Tongue (tissue), 2 donors: ENCODE measurements around a stretch of chr9.

DNA sequence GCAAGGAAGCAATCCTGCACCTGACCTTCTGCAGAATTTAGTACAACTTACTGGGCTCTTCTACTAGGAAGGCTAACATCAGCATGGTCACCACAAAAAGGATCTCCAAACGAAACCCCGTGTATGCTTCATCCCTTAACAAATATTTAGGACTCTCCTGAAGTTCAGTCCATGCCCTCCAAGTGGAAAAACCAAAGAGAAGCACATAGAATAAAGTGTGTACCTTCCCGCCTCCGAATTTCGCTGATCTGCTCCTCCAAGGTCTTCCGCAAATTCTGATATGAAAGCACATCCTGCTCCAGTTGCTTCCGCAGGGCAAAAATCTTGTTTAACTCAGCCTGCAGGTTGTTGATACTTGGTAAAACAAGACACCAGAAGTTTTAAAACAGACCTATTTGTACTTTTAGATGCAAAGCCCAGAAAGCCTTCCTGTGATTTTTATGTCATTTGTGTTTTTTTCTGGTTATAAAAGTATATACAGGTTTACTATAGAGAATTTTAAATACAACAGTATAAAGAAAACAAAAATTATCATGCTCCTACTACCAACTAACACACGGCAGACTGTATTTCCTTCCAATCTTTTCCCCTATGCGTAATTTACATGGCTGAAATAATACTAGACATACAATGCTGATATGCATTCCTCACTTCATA is 108.3 kb downstream of the CDK5RAP2 start:
- RAMPAGE, long total RNA: no peak

- RAMPAGE, long total RNA: no peak
Measured at GRCh38 chr9:120477249-120477541, 102.8 kb downstream of the CDK5RAP2 start.

DNA sequence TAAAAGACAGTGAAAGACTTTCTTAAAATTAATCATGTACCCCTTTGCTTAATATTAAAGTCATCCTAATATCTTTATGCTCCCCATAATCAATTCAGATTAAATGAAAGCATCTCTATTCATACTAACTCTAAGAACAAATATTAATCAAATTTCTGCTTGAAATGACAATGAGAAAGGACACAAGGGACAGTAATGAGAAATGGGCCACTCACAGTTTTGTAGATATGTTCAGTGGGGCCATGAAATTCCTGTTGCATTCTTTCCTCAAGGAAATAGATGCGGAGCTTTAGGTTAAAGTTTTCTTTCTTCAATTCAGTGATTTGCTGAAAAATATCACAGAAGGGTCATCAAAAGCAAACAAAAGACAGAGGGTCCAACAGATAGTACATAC is 29.4 kb downstream of the CDK5RAP2 start:
- RAMPAGE, long total RNA: no peak

DNA sequence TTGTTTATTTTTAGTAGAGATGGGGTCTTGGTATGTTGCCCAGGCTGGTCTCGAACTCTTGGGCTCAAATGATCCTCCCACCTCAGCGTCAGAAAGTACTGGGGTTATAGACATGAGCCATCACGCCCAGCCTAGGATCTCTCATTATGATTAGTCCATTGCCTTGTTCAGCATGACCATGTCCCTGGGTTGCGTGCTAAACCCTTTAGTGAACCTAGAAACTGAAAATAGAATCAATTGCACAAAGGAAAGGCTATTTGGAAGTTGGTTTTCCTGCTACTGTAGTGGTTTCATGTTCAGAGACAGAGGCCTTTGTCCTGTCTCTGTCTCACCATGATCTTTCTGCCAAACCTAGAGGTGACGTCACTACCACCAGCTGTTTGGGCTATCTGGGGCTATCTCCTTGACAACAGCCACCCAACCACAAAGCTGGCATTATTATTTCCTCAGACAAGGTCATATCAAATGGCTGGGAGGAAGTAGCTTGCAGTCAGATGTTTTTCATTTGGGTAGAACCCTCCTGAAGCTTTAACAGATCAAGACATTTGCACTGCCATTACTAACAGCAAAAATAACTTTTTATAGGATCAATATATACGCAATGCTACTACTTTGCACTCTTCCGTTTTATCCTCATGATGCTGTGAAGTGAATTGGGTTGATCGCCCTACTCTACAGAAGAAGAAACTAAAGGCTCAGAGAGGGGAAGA is 4.0 kb upstream of the CDK5RAP2 start:
- RAMPAGE, long total RNA: no peak

- RAMPAGE, long total RNA: no peak
Measured at GRCh38 chr9:120646238-120647551, 66.7 kb upstream of the CDK5RAP2 start.

- RAMPAGE, long total RNA: no peak
Measured at GRCh38 chr9:120653029-120653482, 61.2 kb downstream of the MEGF9 start.

GRCh38 chr9:120715306-120715947 is 1.2 kb upstream of the MEGF9 start:
- RAMPAGE, long total RNA: no peak

DNA sequence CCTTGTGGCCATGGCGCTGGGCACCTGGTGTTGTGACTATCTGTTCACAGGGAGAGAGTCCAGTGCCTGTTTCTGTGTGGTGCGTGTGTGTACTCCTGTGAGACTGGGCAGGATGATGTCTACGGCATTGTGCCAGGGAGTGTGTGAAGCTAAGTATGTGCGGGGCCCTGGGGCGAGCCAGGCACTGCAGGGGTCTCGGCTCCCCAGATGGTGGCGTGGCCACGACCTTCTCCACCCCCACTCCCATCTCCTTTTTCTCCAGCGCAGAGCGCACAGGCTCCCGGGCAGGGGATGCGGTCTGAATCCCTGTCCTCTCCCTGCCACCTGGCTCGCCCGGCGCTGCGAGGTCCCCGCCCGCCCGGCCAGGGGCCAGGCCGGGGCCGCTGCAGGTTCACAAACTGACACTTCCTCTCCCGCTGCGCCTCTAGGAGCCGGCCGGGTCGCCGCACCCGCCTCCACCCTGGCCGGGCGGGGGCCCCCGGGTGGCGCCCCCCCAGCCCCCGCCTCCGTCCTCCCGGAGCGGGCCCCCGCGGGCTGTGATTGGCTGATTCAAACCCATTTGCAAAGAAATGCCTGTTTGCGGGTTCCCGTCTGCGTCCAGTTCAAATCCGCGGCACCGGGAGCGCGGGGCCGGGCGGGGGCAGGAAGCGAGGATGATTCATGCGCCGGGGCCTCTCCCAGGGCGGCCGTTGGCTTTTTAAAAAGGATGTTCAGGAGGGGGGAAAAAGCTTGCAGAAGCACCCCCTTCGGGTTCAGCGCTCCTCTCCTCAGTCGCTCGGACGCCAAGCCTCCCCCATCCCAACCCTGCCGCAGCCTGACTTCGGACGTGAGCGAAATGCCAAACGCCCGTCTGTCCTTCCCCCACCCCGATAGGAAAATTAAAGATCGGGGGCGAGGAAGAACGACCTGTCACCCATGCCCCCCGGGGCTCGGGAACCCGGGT is 754 bp downstream of the PHF19 start:
- RAMPAGE, long total RNA: no peak

DNA sequence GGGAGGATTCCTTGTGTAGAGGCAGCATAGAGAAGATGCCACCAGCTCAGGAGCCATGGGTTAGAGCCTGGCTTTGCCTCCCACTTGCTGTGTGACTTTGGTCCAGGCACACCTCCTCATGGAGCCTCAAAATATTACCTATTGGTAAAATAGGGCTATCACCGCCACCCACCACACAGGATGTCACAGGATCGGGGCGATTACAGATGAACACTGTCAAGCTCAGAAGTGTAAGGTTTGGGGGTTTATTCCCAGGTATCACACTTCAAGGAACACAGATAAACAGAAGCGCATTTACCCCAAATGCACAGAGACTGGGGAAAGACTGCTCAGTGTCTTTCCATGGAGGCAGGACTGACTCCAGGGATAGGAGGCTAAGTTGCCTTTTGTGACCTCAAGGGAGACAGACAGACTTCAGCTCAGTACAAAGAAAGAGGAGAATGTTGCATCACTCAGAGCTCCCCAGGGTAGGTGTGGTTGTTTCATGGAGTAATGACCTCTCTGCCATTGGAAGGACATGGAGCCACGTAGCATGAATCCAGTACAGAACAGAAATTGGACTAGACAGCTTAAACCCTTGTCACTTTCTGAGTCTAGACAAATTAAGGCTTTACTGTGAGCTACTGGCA is 6.6 kb downstream of the TRAF1 start:
- RAMPAGE, long total RNA: no peak

- RAMPAGE, long total RNA: no peak
Measured at GRCh38 chr9:120925554-120925759, 1.1 kb downstream of the TRAF1 start.

DNA sequence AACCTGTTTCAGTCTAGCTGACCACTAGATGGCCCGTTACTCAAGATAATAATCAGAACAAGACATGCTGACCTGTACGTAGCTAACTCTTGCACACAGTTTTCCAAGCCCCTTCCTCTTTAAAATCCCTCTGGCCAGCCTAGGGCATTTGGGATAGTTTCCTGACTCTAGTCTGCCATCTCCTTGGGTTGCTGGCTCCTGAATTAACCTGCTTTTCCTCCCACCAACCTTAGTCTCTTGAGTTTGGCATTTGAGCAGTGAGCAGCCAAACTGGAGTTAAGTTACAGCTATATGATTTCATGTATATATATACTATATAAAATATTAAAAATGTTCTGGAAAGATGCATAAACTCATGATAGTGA is 59.3 kb upstream of the TRAF1 start:
- RAMPAGE, long total RNA: no peak

- RAMPAGE, long total RNA: no peak
Measured at GRCh38 chr9:121015771-121016510, 34.1 kb downstream of the C5 start.

GRCh38 chr9:121260934-121261577 is 6.9 kb upstream of the GSN start:
- RAMPAGE, long total RNA: no peak

- RAMPAGE, long total RNA: no peak
Measured at GRCh38 chr9:121268462-121269370, 754 bp downstream of the GSN start.

DNA sequence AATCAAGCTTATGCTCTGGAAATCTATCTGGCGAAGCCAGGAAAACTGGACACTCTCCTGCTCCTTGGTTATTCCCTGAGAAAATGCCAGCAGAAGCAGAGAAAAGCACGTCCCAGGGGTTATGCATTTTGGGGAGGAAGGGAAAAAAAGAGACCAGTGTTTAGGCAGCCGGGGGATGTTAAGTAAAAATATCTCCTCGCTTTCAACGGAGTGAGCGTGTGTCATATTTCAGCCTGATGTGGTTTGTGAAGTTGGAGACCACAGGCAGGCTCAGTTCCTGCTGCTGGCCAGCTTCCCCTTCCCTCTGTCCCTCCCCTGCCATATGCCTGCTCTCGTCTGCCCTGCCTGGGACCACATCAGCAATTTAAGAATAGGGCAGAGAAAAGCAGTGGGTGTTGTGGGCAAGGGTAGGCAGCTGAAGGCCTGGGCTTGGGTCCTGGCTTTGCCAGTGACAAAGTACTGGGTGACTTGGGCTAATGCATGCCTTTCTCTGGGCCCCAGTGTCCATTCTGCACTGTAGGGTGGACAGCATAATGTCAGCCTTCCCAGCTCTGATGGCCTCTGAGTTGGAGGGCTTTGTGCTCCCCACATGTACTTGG is 4.0 kb downstream of the GSN start:
- RAMPAGE, long total RNA: no peak

DNA sequence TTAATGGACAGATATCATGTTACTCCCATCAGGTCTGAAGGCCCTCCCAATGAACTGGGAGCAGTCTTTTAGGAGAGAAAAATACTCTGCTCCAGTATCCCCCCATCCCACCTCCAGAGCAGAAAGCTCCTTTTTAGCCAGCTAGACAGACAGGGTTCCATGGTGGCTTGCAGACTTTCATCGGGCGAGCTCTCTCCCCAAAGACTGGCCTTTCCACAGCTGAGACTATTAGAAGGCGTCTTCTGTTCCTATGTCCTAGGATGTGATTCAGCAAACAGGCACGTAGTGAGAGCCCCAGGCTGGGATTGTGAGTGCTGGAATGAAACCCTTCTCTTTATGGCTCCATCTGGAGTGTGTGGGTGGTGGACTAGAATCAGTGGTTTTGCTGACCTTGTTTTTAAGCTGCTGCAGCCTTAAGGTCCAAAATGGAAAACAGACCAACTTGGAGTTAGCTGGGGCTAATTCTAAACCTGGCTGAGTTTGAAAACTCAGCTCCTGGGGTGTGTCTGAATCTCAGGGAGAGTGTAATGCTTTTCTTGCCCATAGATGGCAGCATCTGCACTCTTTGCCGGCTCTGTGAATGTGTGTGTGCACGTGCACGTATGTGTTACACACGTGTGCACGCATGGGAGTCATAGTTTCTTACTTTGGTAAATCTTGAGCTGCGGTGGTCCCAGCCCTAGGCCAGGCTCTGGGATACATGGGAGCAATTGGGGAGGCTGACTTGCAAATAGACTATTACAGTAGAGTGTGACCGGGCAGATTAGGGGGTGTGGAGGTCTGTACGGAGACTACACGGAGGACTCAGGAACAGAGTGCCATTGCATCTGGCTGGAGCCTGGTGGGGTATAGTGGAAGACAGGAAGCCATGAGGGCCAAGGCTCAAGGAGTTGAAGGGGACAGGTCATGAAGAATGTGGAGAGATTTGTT is 10.7 kb downstream of the GSN start:
- RAMPAGE, long total RNA: no peak

- RAMPAGE, long total RNA: no peak
Measured at GRCh38 chr9:121288152-121288810, 20.3 kb downstream of the GSN start.

DNA sequence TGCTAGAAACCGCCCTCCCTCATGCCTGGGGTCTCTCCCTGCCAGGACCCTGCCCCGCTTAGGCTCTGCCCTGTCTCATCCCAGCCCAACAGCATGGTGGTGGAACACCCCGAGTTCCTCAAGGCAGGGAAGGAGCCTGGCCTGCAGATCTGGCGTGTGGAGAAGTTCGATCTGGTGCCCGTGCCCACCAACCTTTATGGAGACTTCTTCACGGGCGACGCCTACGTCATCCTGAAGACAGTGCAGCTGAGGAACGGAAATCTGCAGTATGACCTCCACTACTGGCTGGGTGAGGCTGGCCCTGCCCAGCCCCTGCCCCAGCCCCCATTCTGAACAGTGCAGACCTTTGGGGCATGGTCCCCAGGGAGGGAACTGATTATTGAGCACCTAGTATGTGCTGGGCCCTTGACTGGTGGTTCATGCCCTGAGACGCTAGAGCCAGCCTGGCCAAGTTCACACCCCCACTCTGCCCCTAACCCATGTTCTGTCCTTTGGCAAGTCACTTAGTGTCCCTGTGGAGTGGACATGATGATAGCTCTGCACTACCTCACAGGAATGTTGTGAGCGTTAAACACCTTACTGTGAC is 34.0 kb downstream of the GSN start:
- RAMPAGE, long total RNA: no peak

DNA sequence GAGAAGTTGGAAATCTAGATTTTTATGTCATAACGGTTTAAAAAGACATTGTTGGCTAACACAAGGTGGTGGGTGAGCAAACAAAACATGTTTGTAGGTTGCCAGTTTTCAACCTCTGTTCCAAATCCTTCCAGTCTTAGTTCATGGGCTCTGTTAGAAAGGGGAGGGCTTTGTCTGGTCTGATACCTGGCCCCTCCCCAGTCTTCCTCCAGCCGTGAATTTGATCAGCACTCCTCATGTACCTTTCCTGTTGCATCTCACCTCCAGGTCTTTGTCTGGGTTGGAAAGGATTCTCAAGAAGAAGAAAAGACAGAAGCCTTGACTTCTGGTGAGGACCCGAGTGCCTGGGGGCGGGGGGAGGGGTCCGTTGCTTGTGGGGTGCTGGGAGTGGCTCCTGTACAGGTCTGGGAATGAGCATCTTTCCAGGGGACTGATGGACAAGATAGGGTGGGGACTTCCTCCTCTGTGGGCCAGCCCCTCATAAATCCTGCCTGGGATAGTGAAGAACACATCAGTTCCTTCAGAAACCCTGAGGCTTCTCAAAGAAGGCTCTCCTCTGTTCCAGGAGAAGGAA is 38.8 kb downstream of the STOM start:
- RAMPAGE, long total RNA: no peak

GRCh38 chr9:121341088-121341597 is 28.9 kb downstream of the STOM start:
- RAMPAGE, long total RNA: no peak